ENCODE data around the genes RPL13, MC1R and PRDM7.

GRCh38 chr16:89113596-89114312 is 20.1 kb downstream of the ACSF3 start:
- PRO-cap, result no peak
- RAMPAGE, long total RNA, result no peak

- PRO-cap, result no peak
- RAMPAGE, long total RNA, result no peak
Measured at GRCh38 chr16:89175980-89176538, 4.5 kb downstream of the CDH15 start.

DNA sequence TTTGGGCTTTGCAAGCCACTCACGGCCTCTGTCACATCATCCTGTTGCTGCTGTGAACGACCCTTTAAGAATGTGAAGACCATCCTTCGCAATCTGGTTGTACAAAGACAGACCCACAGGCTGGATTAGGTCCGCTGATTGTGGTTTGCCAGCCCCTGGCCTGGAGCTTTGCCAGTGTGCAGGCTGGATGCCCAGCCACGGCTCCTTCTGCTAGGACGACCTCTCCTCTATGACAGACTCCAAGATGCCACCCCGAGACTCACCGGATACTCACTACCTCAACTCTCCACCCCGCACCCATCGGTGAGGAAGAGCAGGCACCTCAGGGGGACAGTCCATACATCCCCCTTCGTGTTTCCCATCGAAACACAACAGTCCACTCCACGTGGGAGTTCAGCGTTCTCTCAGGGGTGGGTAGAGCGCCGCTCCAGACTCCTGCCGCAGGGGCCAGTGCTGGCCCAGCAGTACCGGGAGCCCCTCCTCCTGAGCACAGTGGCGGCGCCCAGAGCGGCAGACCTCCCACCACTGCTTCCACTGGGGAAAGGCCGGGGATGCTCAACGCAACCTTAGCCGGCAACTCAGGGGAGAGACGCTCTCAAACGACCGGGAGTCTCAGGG is 123.4 kb downstream of the ANKRD11 start:
- PRO-cap, result no peak
- RAMPAGE, long total RNA, result no peak

- PRO-cap, result no peak
- RAMPAGE, long total RNA, result no peak
Measured at GRCh38 chr16:89400912-89401151, 89.5 kb downstream of the ANKRD11 start.

- PRO-cap, result no peak
- RAMPAGE, long total RNA, result no peak
Measured at GRCh38 chr16:89425093-89425608, 65.2 kb downstream of the ANKRD11 start.

DNA sequence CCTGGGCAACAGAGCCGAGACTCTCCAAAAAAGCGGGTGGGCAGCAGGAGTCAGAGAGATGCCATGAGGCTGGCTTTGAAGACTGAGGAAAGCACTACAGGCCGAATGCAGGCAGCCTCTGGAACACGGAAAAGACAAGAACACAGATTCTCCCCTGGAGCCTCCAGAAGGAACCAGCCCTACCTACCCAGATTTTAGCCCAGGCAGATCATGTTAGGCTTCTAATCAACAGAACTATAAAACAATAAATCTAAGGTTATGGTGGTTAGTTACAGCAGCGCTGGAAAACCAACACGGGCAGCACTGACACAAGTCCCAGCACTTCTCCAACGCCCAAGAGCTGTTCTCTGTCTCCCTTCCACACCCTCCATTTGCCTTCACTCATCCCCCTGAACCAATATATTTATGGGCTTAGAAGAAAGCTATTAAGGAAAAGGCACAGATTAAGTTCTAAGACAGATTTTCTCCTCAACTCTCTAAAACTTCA is 7.6 kb downstream of the ANKRD11 start:
- PRO-cap, result no peak
- RAMPAGE, long total RNA, result no peak

DNA sequence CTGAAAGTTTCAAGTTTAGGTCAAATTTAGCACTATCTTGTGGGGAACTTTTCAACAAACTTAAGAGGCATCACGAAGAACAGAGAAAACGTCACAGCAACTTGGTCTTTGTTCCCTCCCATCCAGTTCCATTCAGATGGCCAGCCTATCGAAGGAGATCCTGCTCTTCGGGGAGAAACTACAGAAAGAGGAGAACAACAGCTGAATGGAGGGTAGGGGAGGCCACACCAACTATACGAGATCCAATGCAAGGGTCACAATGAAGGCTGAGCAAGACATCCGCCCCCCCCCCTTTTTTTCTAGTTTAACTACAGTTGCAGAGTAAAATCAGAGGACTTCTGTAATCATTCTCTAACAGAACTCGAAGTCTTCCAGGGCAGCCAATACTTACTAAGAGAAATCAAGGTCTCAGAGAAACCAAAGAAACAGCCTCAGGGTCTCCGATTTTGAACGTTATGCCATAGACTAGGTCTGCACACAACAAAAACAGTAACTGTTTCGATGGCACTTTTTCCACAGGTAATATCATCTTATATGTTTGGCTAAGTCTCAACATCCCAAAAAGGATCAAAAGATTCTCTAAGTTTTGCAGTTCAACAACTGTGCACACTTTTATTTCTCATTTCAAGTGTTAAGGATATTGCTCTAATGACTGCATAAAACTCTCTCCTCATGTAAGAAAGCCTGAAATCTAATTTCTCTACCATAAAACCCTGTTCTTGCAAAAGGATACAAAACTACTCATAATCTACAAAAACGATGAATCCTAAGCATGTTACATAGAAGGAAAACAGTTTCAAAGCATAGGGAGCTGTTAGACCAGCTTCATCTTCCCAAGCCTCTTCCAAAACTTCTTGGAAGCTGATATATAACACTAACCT is 2.0 kb downstream of the ANKRD11 start:
- PRO-cap, result no peak
- RAMPAGE, long total RNA, result no peak

- PRO-cap, result no peak
- RAMPAGE, long total RNA, result no peak
Measured at GRCh38 chr16:89506749-89507327, 1.4 kb upstream of the SPG7 start.

DNA sequence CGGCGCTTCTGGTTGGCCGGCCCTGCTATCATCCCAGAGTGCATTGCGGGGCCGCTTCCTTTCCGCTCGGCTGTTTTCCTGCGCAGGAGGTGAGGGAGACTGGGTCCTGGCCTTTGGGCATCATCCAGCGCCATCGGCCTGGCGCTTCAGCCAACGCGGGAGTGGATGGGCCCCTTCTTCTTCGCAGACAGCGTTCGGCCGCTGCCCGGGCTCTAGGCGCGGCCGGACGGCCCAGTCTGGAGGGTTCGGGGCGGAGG is at the start of gene RPL13:
RPL13 (plus strand) TSS at position 59 of the 257 bp plus-strand sequence.
- PRO-cap, result bidirectional peak, plus-strand start at position 59 of the sequence, minus-strand start outside the sequence
- RAMPAGE, long total RNA, result start-site peak on the plus strand centred at position 71 of the sequence, 31 bp wide, 5,074 reads

GRCh38 chr16:89561865-89562650 is 1.6 kb downstream of the RPL13 start:
- PRO-cap, result no peak
- RAMPAGE, long total RNA, result start-site peak on the plus strand at chr16:89562338-89562382, 699 reads

DNA sequence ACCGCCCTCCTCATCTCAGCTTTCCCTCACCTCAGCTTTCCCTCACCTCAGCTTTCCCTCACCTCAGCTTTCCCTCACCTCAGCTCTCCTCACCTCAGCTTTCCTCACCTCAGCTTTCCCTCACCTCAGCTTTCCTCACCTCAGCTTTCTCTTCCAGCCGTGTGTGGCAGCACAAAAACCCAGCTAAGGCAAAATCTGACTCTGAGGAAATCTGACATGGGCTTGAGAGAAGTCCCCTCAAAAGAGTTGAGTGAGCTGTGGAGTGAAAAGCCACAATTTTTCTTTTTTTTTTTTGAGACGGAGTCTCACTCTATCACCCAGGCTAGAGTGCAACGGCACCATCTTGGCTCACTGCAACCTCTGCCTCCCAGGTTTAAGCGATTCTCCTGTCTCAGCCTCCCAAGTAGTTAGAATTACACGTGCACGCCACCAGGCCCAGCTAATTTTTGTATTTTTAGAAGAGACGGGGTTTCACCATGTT is 2.1 kb downstream of the CHMP1A start:
- PRO-cap, result no peak
- RAMPAGE, long total RNA, result no peak

DNA sequence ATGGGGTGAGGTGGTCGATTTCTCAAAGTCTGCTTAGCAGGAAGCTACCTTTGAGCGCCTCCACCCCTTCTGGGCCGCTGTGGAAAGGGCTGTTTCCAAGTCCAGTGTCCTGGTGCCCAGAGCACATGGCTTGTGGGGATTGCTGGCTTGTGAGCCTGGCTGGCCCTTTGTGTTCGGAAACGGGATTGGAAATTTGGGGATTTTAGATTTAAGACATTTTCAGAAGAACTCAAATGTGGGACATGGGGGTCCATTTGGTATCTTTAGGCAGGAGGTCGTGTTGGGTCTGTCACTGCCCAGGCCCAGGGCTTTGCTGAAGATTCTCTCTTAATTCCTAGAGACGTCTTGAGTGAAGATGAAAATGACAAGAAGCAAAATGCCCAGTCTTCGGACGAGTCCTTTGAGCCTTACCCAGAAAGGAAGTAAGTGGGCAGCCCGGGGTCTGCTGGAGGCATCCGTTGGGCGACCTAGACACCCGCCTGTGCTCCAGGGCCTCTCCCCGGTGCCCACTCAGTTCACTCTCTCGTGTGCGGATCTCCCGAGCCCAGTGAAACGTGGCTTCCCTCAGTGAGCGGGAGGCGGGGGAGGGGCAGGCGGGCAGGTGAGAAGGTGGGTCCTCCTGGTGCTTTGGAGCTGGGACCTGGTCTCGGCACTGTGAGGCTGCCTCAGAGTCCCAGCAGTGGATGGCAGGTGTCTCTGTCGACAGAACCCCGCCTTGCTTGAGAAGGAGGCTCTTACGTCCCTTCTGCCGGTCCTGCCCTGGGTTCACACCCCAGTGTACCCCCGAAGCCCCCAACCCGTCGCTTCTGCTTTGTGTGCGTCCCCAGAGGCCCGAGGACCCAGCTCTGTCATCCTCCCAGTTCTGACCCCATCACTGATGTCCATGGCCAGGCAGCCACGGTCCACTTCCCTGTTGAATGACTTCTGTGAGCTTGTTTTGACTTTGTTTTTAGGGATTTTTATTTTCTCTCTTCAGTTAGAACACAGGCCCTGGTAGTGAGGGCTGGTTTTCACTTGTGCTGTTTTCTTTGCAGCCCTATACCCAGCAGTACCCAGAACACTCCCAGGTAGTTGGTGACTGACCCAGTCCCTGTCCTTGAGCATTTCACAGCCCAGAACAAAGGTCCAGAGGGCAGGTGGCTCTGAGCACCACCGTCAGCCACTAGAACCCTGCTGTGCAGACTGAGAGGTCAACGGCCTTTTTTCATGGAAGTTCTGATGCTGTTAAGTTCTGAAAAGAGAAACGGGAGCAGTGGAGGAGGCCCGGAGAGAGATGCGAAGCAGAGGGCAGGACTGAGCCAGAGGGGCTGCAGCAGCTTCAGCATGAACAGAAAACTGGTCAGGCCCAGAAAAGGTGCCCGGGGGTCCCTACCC is 8.0 kb downstream of the ZNF276 start:
- PRO-cap, result no peak
- RAMPAGE, long total RNA, result start-site peak on the plus strand centred at position 280 of the sequence, 839 bp wide, 24 reads

GRCh38 chr16:89798478-89799533 is 17.6 kb downstream of the FANCA start:
- PRO-cap, result no peak
- RAMPAGE, long total RNA, result no peak

DNA sequence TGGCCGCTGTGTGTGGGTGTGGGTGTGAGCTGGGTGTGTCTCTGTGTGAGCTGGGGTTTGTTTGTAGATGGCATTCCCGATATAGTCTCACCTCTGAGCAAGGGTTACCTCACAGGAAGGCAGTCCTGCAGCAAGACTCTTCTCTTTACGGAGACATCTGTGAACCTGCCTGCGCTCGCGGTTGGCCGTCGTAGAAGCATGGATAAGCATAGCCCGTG is 5.5 kb downstream of the SPIRE2 start:
- PRO-cap, result no peak
- RAMPAGE, long total RNA, result no peak

DNA sequence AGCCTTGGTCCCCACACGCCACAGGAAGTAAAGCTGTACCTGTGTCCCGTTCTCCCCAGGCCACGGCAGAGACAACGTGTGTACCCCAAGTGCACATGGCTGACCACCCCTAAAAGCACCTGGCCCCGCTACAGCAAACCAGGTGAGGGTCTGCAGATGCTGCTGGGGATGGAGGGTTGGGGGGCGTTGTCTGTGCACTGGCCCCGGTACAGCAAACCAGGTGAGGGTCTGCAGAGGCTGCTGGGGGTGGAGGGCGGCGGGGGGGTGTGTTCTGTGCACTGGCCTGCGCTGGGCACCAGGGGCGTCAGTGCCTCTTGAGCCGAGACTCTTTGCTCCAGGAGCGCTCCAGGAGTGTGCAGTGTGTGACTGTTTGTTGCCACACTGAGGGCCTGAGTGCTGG is 18.7 kb downstream of the TCF25 start:
- PRO-cap, result no peak
- RAMPAGE, long total RNA, result no peak

- PRO-cap, result no peak
- RAMPAGE, long total RNA, result no peak
Measured at GRCh38 chr16:89918212-89918968, at the start of gene MC1R. Gene MC1R (plus strand): TSS chr16:89918862.

GRCh38 chr16:89935612-89935899 is 12.4 kb downstream of the TUBB3 start:
- PRO-cap, result no peak
- RAMPAGE, long total RNA, result no peak

GRCh38 chr16:90056519-90056973 is 20.6 kb downstream of the PRDM7 start:
- PRO-cap, result no peak
- RAMPAGE, long total RNA, result no peak

DNA sequence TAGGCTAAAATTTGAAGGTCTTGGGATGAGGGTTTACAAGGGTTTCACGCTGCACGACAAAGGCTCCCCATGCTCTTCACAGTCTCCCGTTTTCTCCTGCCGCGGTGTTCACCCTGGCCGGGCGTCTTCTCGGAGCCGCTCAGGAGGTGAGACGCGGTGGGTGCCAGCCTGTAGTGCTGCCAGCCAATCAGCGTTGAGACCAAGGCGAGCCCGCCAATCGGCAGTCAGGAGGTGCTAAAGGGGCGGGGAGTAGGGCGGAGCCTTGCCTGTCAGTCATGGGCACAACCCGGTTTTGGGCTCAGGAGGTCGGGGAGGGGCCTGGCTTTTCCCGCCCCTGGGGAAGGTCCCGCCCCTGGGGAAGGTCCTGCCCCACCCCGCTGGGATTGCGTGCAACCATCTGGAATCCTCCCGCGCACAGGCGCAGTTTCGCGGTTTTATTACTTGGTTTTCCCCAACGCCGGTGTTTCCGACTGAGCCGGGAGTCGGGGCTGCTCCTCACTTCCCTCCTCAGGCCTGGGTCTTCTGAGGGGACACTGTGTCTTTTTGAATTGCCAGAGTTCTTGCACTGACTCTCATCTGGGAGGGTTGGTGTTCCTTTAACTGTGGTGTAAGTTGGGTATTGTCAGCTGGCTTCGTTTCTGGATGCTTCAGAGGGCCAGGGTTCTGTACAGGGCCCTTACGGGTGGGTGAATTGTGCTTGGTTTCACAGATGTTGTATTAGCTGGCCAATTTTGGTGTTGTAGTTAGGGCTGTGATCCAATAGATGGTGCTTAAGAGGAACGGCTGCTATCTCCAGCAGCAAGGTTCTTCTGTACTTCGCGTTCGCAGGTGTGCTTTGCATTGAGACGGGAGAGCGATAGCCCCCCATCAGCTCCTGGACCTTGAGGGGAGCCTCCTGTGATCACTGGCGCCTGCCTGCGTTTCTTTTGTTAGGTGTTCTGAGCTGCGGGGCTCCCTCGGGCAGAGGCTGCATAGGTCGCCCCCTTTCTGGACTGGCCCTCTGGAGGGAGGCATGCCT is at the start of gene PRDM7:
PRDM7 (minus strand) TSS at position 143 of the 1,018 bp plus-strand sequence.
- PRO-cap, result bidirectional peak, plus-strand start at position 388 of the sequence, minus-strand start at position 130 of the sequence; unidirectional peak, plus-strand start at position 463 of the sequence
- RAMPAGE, long total RNA, result no peak